Mesenchymal stem cell of the bone marrow (primary cell): ENCODE data around the gene MATN3.

- CAGE, long polyA plus RNA = no peak
Observed at GRCh38 chr2:18650596-18651073, 61.3 kb upstream of the NT5C1B start.

DNA sequence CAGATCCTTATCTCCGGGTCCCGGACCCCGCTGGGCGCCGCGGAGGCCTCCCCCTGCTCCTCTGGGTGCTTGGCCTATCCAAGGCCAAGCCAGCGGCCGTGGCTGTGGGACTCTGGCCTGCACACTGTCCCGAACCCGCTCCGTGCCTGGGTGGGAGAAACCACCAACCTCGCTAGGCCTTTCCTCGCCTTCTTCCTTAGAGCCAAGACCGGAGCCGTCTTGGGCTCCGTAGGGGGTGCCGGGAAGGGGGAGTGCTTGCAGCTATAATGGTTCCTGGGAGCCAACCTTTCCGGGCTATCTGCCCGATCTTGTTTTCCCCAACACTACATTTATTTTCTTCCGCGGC is 2.4 kb downstream of the OSR1 start:
- CAGE, long polyA plus RNA = no peak

GRCh38 chr2:19504425-19504882 is 146.0 kb upstream of the OSR1 start:
- CAGE, long polyA plus RNA = no peak

- CAGE, long polyA plus RNA = no peak
Observed at GRCh38 chr2:19538320-19539027, 180.1 kb upstream of the OSR1 start.

GRCh38 chr2:20012242-20013163 is at the start of gene MATN3:
TSS of gene MATN3 (minus strand) at chr2:20012668.
- CAGE, long polyA plus RNA = no peak

DNA sequence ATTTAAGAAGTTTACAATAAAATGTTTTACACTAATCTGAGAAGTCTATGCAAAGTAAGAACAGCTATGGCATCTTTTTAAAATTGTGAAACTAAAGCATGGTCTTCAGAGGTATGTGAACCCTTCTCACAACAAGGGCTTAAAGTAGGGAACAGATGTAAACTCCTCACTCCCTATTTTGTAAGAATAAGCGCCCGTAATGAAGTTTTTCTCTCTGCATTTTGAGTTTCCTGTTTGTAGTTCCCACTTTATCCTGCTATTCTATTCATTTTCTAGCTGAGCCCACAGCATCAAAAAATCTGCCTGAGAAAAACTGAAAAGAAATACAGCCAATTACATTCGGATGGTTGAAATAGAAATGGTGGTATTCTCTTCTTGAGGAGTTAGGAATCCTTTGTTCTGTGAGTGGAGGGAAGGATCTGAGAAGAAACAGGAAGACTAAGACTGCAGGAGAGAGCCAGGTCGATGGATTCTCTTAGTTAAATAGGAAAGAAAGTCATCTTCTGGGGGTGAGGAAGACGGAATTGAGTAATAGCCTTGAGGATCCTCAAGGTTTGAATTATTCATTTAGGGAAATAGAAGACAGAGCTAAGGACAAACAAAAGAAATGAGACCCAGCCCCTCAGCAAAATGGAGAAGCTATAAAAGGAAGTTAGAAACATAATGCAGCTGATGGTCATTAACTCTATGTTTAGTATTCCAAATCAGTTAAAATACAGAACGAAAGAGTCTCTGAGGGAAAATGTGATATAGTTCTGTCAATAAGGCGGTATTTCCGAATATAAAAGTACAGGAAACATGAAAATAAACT is 1.9 kb downstream of the LAPTM4A start:
- CAGE, long polyA plus RNA = no peak

GRCh38 chr2:20104848-20105830 is 53.7 kb upstream of the LAPTM4A start:
- CAGE, long polyA plus RNA = no peak

- CAGE, long polyA plus RNA = no peak
Observed at GRCh38 chr2:20125908-20126530, 74.6 kb upstream of the LAPTM4A start.

DNA sequence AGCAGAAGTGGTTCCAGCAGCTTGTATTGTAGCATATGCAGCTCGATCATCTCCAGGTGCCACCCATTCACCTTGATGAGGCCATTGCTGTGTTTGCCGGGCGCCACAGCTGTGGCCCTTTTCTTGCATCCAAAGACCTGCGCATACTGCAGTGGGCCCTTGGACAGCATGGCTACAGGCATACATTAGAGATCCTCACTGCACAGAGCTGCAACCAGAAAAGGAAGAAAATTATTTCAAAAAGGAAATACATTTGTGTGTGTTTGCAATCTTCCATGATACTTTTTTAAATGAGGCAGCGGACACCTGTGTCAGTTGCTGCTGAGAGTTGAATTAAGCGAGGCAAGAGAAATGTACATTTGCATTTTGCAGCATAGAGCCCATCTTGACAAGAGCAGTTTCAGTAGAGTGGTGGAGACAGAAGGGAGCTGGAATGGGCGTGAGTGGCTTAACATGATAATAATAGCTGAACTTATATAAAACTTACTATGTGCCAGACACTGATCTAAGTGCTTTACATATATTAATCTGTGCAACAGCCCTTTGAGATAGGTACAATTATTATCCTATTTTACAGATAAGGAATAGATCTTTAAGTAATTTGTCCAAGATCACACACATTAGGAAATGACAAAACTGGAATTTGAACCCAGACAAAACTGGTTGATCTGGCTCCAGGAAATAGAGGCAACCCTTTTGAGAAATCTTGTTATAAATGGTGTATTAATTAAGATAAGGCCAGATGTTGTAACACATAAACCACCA is 68.9 kb downstream of the SDC1 start:
- CAGE, long polyA plus RNA = no peak

- CAGE, long polyA plus RNA = no peak
Observed at GRCh38 chr2:20185313-20186060, 39.4 kb downstream of the SDC1 start.

DNA sequence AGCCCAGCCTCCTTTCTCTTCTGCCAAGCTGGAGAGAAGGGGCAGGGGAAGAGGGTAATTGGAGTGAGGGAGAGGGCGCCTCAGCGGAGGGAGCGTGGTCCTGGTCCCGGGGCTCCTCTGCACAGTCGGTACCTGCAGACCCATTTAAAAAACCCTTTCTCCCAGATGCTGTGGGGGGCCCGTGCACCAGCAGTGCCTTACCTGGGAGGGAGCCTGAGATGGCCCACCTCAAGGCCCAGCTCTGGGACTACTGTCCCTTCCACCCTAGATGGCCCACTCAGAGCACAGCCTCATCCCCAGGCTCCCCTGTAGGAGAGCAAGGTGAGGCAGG is 26.5 kb downstream of the SDC1 start:
- CAGE, long polyA plus RNA = no peak

GRCh38 chr2:20201800-20201990 is 23.2 kb downstream of the SDC1 start:
- CAGE, long polyA plus RNA = no peak

DNA sequence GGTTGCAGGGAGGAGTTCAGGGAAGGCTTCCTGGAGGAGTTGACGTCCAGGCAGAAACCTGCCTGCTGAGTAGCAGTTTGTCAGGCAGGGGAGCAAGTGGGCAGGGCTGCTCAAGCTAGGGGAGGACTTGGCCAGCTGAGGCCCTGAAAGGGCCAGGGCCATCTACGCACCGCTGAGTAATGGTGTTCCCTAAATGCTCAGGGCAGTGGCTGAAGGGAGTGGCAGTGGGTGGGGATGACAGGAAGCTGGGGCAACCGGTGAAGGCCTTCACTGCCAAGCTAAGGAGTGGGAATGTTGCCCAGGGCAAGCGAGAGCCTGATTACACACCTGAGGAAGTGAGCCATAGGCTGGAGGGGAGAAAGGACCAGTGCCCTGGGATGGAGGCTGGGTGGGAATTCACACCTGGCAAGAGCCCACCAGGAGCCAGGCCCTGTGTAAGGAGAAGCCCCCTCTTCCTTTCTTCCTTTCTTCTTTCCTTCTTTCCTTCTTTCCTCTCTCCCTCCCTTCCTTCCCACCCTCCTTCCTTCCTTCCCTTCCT is 11.1 kb upstream of the SDC1 start:
- CAGE, long polyA plus RNA = no peak

DNA sequence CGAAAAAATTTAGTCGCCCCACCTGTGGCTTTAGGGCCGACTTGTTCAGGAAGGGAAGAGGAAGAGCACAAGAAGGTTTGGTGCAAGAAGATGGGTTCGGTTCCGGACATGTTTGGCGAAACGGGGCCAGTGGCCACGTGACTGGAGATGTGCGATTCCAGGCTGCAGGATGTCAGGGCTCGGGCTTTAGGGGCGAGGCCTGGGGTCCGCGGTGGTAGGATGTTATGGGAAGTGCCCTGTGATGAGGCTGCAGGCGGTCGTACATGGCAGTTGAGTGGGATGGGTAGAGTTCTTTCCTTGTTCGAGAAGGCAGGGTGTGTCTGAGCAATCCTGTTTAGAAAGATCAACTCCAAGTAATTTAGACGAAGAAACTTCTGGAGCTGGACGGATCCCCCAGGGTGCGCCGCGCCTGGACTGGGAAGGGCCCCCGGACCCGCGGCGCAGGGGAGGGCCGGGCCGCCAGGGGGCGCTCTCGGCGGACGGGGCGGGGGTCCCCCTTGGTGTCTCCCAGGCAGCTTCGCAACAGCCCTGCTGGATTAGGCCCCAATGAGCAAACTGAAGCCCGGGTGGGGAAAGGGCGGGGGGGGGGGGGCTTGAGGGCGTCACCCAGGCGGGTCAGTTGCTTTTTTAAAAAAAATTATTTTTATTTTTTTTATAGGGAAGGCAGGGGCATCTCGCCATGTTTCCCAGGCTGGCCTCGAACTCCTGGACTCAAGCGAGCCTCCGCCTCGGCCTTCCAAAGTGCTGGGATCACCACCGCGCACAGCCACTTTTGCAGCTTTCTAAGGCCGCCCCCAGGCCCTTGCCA is 17.2 kb upstream of the SDC1 start:
- CAGE, long polyA plus RNA = no peak

GRCh38 chr2:20346916-20347675 is 3.5 kb downstream of the PUM2 start:
- CAGE, long polyA plus RNA = no peak

- CAGE, long polyA plus RNA = no peak
Observed at GRCh38 chr2:20444209-20444568, 2.7 kb upstream of the RHOB start.

GRCh38 chr2:20444569-20445161 is 2.2 kb upstream of the RHOB start:
- CAGE, long polyA plus RNA = no peak

DNA sequence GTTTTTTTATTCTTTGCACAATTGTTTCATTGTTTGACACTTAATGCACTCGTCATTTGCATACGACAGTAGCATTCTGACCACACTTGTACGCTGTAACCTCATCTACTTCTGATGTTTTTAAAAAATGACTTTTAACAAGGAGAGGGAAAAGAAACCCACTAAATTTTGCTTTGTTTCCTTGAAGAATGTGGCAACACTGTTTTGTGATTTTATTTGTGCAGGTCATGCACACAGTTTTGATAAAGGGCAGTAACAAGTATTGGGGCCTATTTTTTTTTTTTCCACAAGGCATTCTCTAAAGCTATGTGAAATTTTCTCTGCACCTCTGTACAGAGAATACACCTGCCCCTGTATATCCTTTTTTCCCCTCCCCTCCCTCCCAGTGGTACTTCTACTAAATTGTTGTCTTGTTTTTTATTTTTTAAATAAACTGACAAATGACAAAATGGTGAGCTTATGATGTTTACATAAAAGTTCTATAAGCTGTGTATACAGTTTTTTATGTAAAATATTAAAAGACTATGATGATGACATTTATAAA is 2.1 kb downstream of the RHOB start:
- CAGE, long polyA plus RNA = no peak

GRCh38 chr2:20525213-20525990 is 78.5 kb downstream of the RHOB start:
- CAGE, long polyA plus RNA = no peak

DNA sequence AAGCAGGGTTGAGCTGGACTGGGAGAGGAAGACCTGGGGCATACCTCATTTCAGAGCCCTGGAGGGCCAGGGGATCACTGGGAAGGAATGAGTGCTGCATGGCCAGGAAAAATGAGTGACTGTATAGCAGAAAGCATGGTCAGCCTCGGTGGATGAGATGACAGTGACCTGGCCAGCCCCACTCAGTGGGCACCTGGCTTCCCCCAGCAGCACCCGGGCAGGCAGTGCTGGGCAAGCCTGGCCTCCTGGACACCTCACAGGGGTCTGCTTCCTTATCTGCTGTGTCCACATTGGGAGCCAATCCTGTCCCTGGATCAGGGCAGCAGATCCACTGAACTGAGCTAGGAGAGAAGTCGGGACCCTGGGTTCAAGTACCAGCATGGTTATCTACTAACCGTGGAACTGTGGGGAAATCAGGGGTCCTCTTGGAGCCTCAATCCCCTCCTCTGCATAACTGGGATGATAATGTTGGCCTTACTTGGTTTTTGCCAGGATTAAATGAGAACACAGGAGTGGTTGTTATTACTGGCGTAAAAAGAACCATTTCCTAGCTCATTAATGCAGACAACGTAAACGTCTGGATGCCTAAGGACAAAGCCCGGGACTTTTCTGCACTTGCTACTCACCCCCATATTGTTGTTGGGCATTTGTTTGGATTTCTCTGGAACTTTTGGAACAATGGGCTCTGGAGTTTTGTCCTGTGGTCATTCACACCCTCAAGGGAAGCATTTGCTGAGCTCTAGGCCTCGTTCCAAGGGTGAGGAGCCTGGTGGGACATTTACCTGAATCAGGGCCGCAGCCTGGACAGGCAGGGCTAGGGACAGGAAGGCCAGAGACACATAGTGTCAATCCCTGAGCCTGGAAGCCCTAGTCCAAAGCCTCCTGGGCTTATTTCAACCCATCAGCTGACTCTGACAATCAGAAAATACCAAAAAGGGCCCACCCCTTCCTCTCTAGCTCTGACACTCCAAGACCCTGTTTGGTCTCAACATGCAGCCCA is 76.1 kb downstream of the HS1BP3 start:
- CAGE, long polyA plus RNA = no peak